H4 (cell line): Measurements from ENCODE around the genes BACH1, KRTAP19-7, KRTAP20-1, KRTAP20-4 and MRAP.

DNA sequence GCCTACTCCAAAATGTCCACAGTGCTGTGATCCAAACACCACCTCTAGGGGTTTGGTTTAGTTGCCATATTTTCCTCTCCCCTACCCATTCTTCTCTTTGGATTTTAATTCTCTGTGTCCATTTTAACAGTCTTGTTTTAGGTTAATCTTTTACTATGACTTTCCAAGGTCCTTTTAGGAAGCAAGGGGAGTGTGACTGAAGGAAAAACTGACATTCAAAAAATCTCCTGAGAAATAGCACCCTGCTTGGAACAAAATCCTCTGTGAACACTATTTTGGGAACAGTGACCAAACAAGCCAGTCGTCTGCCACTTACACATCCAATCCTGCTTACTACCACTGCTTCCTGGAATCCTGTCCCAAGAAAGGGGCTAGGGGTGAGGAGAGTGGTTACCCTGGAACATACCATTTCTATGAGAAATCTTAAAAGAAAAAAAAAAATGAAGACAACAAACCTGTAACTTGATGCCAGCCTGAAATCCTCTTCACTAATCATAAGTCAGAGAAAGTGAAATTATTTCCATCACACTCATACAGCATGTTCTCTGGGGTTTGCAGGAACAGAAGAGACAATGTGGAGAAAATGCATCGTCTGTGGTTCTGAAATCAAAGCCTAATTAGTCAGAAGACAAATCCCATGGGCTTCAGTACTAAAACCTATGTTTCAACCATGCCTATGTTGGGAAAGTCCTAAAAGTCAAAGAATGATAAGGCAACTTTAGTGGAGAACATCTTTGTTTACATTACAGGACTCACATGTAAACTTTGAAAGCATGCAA is 113.4 kb downstream of the N6AMT1 start:
- RAMPAGE, long total RNA = no peak

GRCh38 chr21:29073779-29074403 is 443 bp upstream of the CCT8 start:
- RAMPAGE, long total RNA = no peak

GRCh38 chr21:29193622-29194034 is 63.2 kb downstream of the MAP3K7CL start:
- RAMPAGE, long total RNA = no peak

GRCh38 chr21:29296381-29296770 is 2.3 kb upstream of the BACH1 start:
- RAMPAGE, long total RNA = no peak

GRCh38 chr21:29298170-29298985 is at the start of gene BACH1:
TSS of gene BACH1 (plus strand) at chr21:29298922.
- RAMPAGE, long total RNA = no peak

DNA sequence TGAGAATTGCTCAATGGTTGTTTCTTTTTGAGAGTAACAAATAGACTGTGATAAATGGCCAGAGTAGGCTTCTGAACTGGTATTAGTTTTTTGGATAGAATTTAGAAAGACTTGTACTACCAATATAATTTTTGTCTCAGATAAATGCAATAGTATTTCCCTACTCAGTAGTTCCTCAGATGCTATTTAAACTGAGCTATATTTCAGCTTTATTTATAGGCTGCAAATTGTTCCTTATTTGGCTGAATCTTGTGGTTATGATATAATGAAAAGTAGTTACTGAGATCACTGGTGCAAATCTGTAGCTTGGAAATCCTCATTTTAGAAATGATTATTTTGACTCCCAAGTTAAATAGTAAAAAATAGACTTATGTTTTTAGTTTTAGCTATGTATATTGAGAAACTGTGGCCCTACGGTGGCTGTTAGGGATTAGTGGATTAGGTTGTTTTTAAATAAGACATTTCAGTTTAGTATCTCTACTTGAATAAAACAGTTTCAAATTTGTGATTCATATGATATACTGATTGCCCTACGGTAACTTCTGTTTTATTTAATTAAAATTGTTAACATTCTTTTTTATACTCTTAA is 9.3 kb downstream of the BACH1 start:
- RAMPAGE, long total RNA = no peak

GRCh38 chr21:29384651-29385385 is 86.1 kb downstream of the BACH1 start:
- RAMPAGE, long total RNA = no peak

GRCh38 chr21:29449292-29450035 is 150.7 kb downstream of the BACH1 start:
- RAMPAGE, long total RNA = no peak

DNA sequence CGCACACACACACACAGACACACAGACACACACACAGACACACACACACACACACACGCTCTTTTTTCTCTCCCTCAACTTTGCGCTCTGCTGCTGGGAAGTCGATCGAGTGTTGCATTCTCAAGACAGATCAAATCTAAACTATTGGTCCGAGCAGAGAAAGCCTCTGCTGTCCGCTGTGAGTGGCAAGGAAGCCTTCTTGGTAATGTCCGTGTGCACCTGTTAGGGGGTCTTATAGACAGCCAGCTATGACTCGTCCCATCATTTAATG is 254 bp upstream of the GRIK1 start:
- RAMPAGE, long total RNA = no peak

GRCh38 chr21:30561054-30561659 is at the start of gene KRTAP19-7:
TSS of gene KRTAP19-7 (minus strand) at chr21:30561314.
- RAMPAGE, long total RNA = no peak

DNA sequence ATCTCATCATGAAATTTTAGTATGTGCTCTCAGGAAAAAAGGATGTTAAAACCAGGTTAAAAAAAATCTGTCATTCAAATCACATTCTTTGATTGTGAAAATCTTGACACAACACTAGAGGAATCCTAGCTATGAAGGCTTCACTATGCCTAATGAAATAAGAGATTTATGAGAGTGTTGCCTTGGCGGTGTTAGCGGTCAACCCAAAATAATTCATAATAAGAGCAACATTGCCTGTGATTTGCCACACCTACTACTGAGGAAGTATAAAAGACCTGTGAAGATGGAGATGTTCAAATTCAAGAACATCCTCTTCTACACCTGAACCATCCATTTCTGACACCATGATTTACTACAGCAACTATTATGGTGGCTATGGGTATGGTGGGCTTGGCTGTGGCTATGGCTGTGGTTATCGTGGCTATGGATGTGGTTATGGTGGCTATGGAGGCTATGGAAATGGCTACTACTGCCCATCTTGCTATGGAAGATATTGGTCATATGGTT is at the start of gene KRTAP20-1:
Gene KRTAP20-1 (plus strand): TSS at position 315 of the 507 bp plus-strand sequence.
- RAMPAGE, long total RNA = no peak

DNA sequence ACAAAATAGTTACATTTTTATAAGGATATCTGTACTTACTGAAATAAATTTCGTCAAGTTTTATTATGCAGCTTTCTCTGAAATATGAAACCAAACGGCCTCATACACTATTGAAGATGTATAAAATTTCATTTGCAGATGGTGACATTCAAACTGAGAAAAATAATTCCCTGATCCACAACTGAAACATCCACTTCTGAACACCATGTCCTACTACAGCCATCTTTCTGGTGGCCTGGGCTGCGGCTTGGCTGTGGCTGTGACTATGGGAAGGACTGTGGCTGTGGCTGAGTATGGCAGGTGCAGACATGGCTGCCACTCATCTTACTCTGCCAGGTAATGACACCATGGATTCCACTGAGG is at the start of gene KRTAP20-4:
Gene KRTAP20-4 (plus strand): TSS at position 175 of the 363 bp plus-strand sequence.
- RAMPAGE, long total RNA = no peak

GRCh38 chr21:31087797-31088259 is 49.6 kb upstream of the KRTAP19-8 start:
- RAMPAGE, long total RNA = no peak

DNA sequence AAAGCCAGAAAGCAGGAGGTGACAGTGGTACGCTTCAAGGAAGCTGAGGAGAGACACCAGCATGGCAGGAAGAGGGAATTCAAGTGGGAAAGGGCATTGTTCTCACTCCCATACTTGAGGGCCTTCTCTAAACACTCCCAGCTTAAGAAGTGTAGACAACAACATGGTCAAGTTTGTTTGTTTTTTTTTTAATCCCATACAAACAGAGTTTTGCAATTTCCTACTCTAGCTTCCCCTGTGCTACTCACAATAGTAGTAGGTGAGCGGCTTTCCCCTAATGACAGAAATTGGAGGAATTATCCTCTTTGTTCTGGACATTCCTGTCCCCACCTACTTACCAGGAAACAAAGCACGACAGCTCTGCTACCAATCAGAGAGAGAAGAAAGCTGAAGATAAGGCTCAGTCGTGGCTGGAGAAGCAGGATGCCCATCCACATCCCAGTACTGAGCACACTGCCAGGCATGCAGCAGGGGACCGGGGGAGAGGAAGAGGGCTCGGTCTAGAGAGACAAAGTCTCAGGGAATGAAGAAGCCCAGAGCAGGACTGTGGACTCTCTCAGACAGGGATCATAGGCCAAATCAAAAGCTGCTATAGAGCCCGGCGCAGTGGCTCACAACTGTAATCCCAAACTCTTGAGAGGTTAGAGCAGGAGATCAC is 134.0 kb upstream of the KRTAP19-8 start:
- RAMPAGE, long total RNA = no peak

DNA sequence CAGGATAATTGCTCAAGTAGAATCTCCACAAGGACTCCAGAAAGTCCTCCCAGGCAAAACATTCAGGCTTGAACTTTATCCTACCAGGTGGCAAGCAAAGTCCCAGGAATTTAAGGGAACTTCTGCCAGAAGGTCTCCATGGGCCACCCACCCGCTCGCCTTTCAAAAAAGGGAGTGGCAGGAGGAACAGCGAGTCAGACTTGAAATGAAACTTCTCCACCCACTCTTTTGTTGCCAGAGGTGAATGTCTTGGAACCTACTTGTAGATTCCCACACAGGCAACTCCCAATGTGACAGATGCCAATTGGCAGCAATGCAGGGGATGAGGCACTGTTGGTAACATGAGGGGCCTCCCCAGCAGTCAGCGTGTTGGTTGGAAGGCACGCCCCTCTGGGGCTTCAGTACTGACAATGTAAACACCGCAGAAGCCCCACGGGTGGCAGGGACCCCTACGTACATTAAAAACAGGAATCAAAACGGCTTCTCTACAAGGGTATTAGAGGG is 124.9 kb downstream of the TIAM1 start:
- RAMPAGE, long total RNA = no peak

GRCh38 chr21:31657850-31658421 is 1.6 kb upstream of the SOD1 start:
- RAMPAGE, long total RNA = no peak

- RAMPAGE, long total RNA = no peak
These were observed 9.0 kb downstream of the SOD1 start for GRCh38 chr21:31668474-31668939.

DNA sequence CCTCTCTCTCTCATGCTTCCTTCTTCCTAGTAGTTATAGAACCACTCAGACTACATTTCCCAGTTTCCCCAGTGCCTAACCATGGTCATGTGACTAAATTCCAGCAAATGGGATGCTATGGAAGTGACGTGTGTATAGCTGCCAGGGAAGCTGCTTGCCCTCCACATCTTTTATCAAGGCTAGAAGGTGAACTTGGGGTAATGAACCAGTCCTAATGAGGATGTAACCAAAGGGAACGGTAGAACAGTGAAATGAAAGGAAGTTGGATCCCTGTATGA is 184.0 kb downstream of the MIS18A start:
- RAMPAGE, long total RNA = no peak

DNA sequence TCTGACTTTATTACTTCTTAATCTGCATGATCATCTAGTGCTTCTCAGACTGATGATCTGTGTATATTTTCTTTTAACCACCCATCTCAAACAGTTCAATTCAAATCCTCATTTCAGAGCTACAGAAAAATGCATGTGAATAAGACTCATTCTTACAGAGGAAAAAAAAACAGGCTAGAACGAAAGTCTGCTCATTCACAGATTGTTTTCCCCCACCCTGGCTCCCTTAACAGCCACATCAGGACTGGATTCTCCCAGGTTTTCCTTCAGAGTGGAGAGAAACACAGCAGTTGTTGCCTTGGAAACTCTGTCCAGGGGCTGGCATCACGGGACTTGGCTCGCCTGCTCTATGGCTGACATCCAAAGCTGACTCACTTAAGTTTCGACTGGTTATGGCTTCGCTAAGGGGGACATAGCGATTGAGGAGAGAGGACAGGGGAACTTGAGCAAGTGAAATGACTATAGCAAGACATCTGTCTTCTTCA is 22.1 kb downstream of the MIS18A start:
- RAMPAGE, long total RNA = no peak

- RAMPAGE, long total RNA = no peak
These were observed at the start of gene MRAP for GRCh38 chr21:32298534-32299393. TSS of gene MRAP (plus strand) at chr21:32298855.